ENCODE measurements around the genes TCF21 and SGK1.

DNA sequence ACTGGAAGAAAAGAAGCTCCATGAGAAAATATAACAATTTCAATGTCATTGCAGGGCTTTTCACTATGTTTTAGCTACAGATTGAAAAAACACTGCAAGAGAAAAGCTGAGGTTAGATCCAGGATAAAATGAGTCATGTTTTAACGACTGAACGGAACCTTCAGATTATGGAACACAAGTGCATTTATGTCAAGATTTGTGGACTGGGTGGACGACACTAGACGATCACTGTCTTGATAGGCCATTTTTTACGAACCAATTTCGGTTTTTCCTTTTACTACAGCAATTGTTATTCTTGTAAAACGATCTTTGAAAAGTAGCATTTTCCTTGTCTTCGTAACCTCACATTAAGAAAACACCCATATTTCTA is 294.3 kb upstream of the TCF21 start:
- PRO-cap: no peak
- RAMPAGE, long total RNA, 4 experiments: no peak in any of the 4 experiments

DNA sequence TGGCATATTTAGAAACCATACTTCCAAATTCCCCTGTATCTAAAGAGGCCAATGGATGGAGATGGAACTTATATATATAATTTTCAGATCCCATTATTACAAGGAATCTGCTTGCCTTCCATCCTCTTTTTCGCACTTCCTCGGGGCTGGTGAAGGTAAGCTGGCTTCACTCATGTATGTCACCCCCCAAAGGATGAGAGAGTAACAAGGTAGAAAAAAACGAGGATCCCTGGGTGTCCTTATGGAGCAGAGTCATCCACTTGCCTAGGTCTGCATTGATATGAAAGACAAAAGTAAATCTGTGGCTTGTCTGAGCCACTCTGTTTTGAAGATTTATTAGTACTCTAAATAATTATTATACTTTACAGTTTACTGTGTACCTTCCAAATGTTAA is 7.0 kb upstream of the TCF21 start:
- PRO-cap: unidirectional peak, plus-strand start at position 215 of the sequence
- RAMPAGE, long total RNA, 4 experiments: no peak in any of the 4 experiments

GRCh38 chr6:133888681-133889623 is at the start of gene TCF21:
Gene TCF21, plus strand, starts transcription at chr6:133889113.
- PRO-cap: bidirectional peak, plus-strand start at chr6:133889113, minus-strand start at chr6:133889004
- RAMPAGE, long total RNA, 4 experiments: start-site peak on the plus strand in 3 of 4 experiments, at chr6:133889124-133889536 at its widest, 19 to 25 reads per replicate; start-site peak on the minus strand in 1 of 4 experiments, at chr6:133888893-133889333 at its widest, 5 reads per replicate

DNA sequence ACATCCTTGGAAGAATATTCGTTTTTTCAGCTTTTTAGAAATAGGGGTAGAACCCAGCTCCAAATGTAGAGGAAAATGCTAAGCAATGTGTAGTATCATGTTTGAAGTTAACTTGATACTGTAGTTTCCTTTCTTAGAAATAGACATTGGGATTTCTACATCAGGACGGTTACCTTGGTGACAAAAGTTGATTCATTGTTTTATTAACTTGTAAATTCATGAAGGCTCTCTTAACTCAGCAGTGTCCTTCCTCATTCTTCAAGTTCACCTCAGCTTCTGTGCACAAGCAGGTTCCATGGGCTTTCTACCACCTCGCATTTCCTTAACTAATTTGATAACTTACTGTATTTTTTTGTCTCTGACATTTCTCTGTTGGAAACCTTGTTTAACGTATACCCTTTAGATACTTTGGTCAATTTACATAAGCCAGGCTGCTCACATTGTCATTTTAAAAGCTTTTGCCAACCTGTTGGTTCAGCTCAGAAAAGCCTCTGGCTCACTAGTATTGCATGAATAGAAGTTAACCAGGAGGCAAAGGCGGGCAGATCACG is 43.5 kb downstream of the TBPL1 start:
- PRO-cap: no peak
- RAMPAGE, long total RNA, 4 experiments: no peak in any of the 4 experiments

GRCh38 chr6:134249381-134249931 is 68.5 kb downstream of the SGK1 start:
- PRO-cap: no peak
- RAMPAGE, long total RNA, 4 experiments: no peak in any of the 4 experiments

DNA sequence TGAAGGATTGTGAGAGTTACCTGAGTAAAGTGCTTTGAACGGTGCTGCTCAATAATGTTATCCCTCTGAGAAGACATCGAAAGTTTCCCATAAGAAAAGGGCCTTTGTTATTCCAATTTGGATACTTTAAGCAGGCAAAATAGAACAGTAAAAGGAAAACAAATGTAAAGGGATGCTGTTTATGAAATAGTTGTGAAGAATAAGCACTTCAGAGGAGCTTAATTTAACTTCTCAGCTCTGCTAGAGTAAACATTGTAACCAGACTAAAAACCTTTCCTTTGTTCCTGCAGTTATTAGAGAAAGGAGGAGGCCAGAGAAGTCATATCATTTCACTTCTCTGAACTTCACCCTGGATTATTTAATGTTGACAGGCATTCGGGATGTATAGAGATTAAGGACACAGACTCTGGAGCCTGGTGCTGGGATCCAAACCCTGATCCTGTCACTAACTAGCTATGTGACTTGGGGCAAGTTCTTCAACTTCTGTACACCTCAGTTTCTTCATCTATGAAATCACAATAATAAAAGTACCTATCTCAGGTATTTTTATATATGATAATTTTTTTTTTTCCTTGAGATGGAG is 5.6 kb downstream of the SGK1 start:
- PRO-cap: no peak
- RAMPAGE, long total RNA, 4 experiments: no peak in any of the 4 experiments

DNA sequence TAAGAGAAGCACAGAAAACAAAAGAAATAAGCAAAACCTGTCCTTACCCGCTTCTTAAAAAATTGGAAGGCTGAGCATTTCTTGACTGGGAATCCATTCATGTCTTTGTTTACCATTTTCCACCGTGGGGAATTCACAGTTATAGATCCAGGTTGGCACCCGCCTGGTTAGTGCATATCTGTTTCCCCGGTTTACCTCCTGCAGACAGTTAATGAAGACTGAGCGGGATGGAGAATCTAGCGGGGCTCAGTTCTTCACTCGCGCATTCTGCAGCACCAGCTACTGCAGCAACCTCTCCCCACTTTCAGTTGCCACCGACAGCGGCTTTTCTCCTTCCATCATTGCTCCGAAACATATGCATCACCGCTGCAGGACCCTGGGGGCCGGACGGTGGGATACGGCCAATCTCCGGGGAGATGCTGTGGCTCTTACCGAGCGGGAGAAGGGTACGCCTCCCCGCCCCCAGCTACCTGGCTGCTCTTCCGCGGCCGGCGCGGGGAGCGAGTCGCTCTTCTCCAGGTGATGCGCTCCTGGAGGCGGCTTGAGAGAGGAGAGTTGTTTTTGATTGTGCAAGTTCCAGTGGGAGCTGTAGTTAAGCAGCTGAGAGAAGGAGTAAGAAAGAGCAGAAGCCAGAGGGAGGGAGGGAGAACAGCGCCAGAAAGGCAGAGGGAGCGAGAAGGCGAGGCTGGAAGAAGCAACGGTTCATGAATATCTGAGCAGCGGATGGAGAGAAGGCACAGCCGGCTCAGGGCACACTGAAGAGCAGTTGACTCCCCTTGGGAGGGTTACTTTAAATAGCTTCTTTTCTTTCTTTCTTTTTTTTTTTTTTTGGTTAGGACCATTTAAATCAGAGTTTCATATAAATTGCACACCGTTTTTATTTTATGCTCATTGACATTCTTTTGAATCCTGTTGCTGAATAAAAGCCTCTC is at the start of gene SGK1:
Gene SGK1 (minus strand): TSS at position 768 of the 932 bp plus-strand sequence.
- PRO-cap: no peak
- RAMPAGE, long total RNA, 4 experiments: no peak in any of the 4 experiments

- PRO-cap: no peak
- RAMPAGE, long total RNA, 4 experiments: no peak in any of the 4 experiments
Observed at GRCh38 chr6:134318730-134319039, 773 bp upstream of the SGK1 start.

GRCh38 chr6:134373440-134373830 is 55.5 kb upstream of the SGK1 start:
- PRO-cap: no peak
- RAMPAGE, long total RNA, 4 experiments: no peak in any of the 4 experiments

DNA sequence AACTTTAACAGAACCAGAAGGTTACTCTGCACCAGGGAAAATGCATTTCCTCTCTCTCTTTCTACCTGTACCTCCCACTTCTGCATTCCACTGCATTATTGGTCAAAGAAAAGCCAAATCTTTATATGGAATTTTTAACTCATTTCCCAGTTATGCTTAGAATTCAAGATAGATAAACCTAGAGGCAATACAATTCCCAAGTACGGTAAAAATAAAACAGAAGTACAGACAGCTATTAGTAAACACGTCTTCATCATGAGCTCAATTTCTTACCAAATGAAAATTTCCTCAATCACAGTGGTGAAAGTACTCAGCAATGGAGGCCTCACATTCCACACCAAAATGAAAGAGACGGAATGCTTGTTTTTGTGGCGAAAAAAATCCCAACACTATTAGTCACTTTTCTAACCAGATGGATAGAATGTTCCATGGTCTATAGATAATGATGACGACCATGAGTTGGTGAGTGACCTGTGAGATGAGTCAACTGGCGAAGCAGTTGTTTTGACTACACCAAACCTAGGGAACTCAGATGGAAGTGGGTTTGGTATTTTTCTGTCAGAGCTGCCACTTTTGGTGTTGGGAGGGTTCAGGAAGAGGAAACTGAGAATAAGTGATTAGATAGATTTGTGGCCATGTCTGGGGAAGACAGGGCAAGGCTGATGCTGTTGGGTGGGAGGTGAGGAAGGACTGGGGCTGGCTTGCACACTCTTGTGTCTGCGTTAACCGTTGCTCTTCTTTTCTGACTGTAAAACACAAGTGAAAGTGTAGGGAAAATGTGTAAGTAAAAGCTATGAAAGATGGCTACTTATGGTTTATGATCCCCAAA is 104.8 kb upstream of the SGK1 start:
- PRO-cap: no peak
- RAMPAGE, long total RNA, 4 experiments: no peak in any of the 4 experiments

- PRO-cap: bidirectional peak, plus-strand start at chr6:134630739, minus-strand start at chr6:134630560; unidirectional peak, plus-strand start at chr6:134631070
- RAMPAGE, long total RNA, 4 experiments: start-site peak on the plus strand in 1 of 4 experiments, at chr6:134630866-134630893 at its widest, 18 reads per replicate
Observed at GRCh38 chr6:134630434-134631309, 312.8 kb upstream of the SGK1 start.

GRCh38 chr6:134908626-134909638 is 41.0 kb downstream of the ALDH8A1 start:
- PRO-cap: no peak
- RAMPAGE, long total RNA, 4 experiments: no peak in any of the 4 experiments

DNA sequence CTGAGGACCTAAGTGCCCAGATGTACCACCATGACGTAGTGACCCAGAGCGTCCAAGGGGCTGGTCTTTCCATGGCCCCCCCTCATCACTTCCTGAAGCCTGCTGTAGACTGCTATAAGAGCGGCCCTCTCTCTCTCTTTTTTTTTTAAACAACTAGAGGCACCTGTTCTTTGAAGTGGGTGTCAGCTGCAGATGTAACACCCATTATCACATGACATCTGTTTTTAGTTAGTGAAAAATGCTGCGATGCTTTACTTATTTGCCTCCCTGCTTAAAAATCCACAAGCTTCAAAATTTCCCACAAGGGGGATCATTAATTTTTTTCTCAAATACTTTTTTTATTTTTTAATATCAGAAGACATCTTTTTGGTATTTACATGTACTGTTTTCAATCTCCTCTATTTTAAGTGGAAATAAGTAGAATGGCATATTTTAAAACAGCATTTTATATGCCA is 48.3 kb upstream of the HBS1L start:
- PRO-cap: no peak
- RAMPAGE, long total RNA, 4 experiments: no peak in any of the 4 experiments

DNA sequence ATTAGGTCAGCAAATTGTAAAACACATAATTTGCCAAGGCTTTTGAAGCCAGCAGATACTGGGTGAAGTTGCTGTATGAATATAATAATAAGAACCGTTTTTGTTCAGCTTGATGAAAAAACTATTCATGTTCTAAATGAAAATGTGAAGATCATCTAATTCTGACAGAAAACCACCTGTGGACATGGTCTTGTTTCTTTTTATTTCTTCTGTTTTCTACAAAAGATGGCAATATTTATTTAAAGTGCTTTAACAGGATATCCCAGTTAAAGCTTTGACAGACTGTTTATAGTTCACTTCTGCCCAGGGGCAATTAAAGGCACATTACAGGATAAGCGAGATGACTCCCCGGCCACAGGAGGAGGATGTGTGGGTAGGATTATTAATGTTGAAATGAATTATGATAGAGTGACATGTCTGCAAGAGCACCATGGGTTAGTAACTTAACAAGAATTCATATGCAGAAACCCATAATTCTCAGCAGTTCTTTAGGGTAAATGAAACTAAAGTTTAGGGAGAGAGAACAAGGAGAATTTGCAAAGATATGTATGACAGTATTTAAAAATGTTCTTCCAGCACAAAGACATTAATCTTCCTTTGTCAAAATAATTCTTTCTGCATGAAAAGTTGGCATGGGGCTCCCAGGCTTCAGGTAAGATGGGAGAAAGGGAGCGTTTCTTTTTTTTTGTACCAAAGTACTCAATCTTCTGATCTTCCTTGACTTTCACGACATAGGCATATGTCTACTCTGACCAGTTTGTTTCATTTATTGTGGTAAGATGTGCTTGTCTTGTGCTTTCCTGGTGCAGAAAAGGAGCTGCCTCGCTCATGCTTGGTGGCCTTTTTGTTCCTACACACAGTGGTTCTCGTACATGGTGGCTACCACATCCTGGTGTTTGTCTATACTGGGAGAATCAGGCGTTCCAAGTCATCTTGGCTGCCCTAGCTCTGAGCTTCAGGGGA is 31.4 kb downstream of the MYB start:
- PRO-cap: no peak
- RAMPAGE, long total RNA, 4 experiments: no peak in any of the 4 experiments

DNA sequence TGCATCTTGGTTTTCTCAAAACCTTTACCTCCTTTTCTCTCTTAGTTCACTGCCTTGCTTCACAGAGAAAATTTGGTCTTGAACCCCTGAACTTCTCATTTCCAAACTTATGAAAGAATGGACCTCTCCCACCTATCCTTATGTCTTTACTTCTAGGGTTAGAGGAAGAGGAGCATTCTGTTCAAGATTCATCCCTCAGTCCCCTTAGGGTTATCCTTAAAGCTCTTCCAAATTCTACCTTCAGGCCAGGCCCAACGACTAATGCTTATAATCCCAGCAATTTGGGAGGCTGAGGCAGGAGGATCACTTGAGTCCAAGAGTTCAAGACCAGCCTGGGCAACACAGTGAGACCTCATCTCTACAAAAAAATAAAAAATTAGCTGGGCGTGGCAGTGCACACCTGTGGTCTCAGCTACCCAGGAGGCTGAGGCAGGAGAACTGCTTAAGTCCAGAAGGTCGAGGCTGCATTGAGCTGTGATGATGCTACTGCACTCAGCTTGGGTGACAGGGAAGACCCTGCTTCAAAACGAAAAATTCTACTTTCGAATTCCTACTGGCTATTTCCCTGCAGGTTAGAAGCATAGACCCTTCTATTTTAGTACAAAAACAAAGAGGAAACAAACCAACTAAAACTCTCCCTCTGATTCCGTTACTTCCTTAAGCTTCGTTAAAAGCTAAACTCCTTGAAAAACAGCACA is 98.7 kb downstream of the AHI1 start:
- PRO-cap: no peak
- RAMPAGE, long total RNA, 4 experiments: no peak in any of the 4 experiments

DNA sequence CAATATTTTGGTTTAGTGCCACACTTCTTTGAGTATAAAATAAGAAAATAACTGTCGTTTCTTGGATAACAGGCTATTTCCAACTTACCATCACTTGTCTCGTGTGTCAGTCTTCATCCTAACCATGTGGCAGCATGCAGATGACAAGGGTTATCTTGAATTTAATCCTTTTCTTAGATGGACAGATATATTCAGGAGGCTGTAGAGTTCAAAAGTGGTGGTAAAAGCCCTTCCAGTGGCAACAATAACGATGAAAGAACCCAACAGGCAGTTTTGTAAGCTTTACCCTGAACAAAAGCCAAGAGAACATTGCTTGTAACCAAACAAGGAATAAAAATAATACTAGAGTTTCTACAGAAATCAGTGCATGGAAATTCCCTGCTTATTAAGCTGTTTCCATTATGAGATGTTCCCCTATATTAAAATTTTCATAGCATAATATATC is 69.6 kb downstream of the PDE7B start:
- PRO-cap: no peak
- RAMPAGE, long total RNA, 4 experiments: no peak in any of the 4 experiments

GRCh38 chr6:136037229-136037707 is 185.8 kb downstream of the PDE7B start:
- PRO-cap: no peak
- RAMPAGE, long total RNA, 4 experiments: start-site peak on the plus strand in 1 of 4 experiments, at chr6:136037401-136037615 at its widest, 7 reads per replicate

- PRO-cap: unidirectional peak, plus-strand start at chr6:136360929
- RAMPAGE, long total RNA, 4 experiments: start-site peak on the minus strand in 1 of 4 experiments, at chr6:136361104-136361161 at its widest, 54 reads per replicate
Observed at GRCh38 chr6:136360802-136361387, 71.2 kb upstream of the BCLAF1 start.

DNA sequence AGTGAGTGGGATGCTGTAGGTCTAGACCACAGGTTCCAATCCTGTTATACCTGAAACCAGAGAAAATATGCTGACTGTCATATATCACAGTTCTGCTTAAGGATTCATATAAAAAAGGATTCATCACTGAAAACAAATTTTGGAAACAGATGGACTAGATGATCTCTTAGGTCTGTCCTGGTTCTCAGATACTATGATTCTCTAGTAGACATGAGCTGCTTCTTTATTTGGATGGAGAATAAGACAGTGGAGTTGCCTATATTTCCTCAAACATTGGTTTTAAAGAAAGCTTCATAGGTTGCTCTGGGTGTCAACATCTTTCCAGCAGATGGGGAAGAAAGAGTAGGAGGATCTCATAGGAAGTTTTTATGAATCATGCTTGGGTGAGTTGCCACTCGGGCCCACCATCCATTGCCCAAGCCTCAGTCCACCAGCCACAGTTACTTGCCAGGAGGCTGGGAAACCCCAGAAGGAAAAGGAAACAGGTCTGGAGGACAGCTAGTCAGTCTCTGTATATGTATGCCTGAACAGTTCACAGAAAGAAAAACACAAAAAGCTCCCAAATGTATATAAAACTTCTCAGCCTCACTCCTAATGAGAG is 42.9 kb upstream of the MAP7 start:
- PRO-cap: no peak
- RAMPAGE, long total RNA, 4 experiments: no peak in any of the 4 experiments

- PRO-cap: unidirectional peak, minus-strand start at chr6:136610292
- RAMPAGE, long total RNA, 4 experiments: no peak in any of the 4 experiments
Observed at GRCh38 chr6:136610120-136610633, 60.0 kb upstream of the MAP7 start.